HL-60 (cell line): ENCODE results near the genes PWP2, PFKL, KRTAP10-7 and PTTG1IP.

DNA sequence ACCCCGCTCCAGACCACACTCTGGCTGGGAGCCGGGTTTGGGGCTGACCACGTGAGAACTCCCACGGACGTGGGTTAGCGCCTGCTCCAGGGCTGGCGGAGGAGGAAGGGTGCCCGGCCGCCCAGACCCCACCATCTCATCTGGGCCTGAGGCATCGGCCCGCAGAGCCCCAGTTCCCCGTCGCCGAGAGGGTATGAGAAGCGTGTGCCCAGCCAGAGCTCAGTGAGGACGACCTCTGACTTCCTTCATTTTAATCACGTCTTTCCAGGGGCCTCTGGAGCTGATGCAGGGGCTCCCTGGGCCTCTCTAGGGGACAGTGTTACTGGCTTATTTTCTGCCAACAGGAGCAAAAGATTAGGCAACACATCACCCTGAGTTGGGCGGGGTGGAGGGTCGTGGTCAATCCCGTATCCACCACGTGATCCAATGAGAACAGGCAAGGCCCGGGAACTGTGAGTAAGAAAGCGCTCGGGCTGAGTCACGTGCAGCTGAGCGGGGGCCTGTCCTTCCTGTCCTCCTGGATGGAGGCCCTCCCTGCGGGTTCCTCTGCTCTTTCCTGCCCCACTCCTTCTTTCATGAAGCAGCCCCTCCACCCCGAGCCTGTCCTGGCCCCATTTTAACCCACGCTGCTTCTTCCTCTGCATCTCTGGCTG lies 81.0 kb downstream of the SIK1 start:
- RRBS: 42% methylated on average over 6 of the region's 29 CpGs

- RRBS: no CpG with 5 or more reads among the region's 21 CpGs
Measured at GRCh38 chr21:43348893-43349468, 78.0 kb downstream of the SIK1 start.

DNA sequence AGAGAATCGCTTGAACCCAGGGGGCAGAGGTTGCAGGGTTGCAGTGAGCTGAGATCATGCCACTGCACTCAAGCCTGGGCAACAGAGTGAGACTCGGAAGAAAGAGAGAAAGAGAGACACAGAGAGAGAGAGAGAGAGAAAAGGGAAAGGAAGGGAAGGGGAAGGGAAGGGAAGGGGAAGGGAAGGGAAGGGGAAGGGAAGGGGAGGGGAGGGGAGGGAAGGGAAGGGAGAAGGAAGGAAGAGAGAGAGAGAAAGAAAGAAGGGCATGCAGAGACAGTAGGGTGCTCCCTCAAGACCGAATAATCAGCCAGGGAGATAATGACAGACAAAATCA lies 6.3 kb downstream of the HSF2BP start:
- RRBS: no CpG with 5 or more reads among the region's 3 CpGs

DNA sequence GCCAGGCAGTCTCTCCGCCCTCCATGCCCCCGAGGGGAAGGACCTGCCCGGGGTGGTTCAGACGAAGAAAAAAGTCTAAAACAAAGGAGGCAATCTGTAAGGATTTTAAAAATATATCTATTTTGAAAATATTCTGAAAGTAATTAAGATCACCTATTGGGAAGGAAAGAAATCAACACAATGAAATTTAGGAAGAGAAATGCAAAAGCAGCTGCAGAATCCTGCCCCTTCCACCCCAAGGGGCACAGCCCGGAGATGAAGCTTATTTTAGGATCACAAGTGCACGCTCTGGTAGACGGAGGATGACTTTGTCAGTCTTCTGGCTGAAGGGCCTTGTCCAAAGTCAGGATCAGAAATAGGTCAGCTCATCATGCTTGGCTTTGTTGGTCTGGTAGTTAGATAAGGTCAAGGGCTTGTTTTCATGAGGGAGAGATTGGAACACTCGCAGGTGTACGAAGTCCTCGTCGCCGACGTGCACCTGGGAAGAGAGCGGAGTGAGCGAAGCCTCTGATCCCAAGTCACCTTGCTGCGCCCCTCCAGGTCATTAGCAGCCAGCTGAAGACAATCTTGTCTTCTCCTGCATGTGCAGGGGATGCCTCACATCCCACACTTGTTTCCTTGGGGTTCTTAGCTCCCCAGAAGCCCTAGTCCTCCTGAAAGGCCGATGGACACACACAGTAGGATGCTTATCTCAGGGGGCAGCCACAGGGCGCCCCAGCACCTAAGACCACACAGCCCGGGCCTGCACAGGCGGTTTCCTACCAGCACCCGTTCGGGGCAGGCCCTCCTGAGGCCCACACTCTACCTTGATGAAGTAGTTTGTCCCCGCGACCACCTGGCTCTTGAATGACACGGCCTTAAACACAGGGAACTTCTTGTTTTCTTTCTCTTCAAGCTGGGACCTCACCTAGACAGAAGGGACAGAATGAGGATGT lies 2.0 kb downstream of the CSTB start:
- RRBS: no CpG with 5 or more reads among the region's 25 CpGs

- RRBS: no CpG with 5 or more reads among the region's 4 CpGs
Measured at GRCh38 chr21:43782558-43783189, 6.6 kb upstream of the CSTB start.

DNA sequence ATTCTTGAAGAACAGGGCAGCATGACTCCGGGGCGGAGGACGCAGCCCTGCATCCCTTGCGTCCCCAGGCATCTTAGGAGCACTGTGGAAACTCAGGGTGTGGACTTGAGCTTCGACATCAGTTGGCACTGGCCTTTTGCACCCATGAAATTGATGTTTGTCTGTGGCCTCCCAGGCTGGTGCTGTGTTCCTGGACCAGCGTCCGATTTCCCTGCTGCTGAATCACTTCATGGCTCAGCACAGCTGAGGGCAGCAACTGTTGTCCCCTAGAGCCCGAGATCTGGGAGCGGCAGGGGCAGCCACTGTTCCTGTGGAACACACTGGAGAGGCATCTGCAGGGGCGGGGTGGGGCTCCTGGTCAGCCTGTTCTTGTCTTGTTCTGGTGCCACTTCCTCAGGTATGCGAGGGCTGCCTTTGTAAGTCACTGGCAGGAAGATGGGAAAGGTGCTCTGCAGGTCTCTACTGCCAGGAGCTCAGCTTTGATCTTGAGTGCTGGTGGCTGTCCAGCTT lies 15.0 kb downstream of the AGPAT3 start:
- RRBS: no CpG with 5 or more reads among the region's 11 CpGs

- RRBS: 97% methylated on average over 4 of the region's 18 CpGs
Measured at GRCh38 chr21:43972883-43973512, 39.1 kb upstream of the TRAPPC10 start.

DNA sequence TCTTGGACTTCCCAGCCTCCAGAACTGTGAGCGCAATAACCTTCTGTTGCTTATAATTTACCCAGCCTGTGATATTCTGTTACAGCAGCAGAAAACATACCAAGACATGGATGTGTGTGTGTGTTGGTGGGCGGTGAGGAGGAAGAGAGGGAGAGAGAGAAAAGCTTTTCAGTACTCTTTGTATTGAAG lies 23.1 kb downstream of the TRAPPC10 start:
- RRBS: no CpG with 5 or more reads among the region's 2 CpGs

DNA sequence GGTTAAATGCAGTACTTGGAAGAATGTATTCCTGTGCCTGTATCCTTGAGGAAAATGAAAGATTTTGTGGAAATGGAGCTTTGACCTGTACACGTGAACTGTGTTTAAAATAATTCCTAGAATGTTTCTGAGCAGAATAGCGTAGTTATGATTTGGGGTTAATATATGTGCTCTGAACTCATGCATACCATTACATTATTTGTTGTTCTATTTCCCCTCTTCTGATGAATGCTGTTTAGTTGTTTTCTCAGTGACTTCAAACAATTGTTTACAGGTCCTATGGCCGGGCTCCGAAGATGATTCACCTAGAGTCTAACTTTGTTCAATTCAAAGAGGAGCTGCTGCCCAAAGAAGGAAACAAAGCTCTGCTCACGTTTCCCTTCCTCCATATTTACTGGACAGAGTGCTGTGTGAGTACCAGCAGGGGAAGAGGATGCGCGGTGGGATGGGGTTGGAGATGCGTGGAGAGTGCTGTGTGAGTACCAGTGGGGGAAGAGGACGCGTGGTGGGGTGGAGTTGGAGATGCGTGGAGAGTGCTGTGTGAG lies 25.5 kb downstream of the TRAPPC10 start:
- RRBS: no CpG with 5 or more reads among the region's 11 CpGs

DNA sequence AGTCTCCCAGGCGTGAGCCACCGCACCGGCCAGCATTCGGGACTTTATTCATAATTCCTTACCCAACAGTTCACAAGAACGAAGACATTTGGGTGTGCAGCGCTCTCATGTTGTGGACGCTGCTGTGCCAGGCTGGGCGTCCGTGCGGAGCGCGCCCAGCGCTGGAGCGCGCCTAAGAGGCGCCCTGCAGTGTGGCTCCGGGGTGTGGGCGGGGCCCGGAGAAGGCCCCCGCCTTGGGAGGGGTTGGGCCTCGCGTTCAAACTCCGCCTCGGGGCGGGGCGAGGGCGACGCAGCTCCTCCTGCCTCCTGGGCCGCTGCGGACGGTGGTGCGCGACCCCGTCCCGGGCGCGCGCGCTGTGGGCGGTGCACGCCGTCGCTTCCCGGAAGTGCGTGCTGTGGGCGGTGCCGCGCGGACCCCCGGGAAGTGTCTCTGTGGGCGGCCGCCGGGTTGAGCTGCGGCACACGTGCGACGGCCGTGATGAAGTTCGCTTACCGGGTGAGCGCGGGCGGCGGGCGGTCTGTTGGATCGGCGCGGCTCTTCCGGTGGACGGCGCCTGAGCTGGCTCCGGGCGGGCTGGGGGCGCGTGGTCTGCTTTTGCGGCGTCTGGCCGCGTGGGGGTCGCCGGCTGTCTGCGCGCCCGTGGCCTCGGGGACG lies at the start of gene PWP2:
Gene PWP2 (plus strand): TSS at position 461 of the 655 bp plus-strand sequence.
- RRBS: 3% methylated on average over 54 of the region's 86 CpGs

- RRBS: no CpG with 5 or more reads among the region's 13 CpGs
Measured at GRCh38 chr21:44293821-44294020, 6.1 kb upstream of the PFKL start.

DNA sequence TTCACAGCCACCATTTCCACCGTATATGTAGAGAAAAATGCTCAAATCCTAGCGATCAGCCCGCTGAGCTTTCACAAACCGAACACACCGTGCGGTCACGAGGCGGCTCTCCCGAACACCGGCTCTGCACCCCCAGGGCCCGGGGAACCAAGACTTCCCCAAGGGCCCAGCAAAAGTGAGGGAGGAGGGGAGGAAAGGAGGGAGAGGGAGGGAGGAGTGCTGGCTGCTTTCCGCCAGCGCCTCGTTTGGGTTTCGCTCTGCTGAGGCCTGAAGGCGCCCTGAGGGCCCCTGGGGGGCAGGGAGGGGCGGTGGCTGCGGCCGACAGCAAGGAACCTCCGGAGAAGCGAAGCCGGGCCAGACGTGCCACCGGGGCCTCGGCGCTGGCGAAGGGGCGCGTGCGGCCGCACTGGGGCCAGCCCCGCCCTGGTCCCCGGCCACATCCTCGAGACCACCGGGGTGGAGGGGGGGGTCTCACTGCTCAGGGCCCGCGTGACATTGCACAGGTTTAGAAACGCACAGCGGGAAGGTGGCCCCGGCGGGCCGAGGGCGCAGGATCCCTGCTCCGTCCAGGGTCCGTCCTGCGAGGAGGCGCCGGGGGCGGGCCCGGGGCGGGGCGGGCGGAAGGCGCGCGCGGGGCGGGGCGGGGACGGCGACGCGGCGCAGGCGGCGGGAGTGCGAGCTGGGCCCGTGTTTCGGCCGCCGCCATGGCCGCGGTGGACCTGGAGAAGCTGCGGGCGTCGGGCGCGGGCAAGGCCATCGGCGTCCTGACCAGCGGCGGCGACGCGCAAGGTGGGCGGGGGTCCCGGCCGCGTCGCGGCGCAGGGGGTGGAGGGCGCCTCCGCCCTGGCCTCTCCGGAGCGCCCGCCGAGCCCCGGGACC lies at the start of gene PFKL:
Gene PFKL (plus strand): TSS at position 652 of the 879 bp plus-strand sequence.
- RRBS: 2% methylated on average over 32 of the region's 99 CpGs

GRCh38 chr21:44438492-44438807 lies 16.9 kb upstream of the LRRC3 start:
- RRBS: 78% methylated on average over 3 of the region's 16 CpGs

DNA sequence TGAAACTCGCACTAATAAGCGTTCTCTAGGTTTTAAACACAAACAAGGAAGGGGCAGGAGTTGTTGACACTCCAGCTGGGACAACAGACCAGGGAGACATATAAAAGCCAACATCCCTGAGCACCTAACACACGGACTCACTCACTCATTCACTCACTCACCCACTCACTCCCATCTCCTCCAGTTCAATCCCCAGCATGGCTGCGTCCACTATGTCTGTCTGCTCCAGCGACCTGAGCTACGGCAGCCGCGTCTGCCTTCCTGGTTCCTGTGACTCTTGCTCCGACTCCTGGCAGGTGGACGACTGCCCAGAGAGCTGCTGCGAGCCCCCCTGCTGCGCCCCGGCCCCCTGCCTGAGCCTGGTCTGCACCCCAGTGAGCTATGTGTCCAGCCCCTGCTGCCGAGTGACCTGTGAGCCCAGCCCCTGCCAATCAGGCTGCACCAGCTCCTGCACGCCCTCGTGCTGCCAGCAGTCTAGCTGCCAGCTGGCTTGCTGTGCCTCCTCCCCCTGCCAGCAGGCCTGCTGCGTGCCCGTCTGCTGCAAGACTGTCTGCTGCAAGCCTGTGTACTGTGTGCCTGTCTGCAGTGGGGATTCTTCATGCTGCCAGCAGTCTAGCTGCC lies at the start of gene KRTAP10-7:
Gene KRTAP10-7 (plus strand): TSS at position 173 of the 621 bp plus-strand sequence.
- RRBS: no CpG with 5 or more reads among the region's 18 CpGs

GRCh38 chr21:44710699-44711417 lies 514 bp downstream of the TSPEAR start:
- RRBS: 7% methylated on average over 8 of the region's 27 CpGs

- RRBS: 2% methylated on average over 26 of the region's 101 CpGs
Measured at GRCh38 chr21:44873211-44873954, at the start of gene PTTG1IP. TSS of gene PTTG1IP (minus strand) at chr21:44873690.

DNA sequence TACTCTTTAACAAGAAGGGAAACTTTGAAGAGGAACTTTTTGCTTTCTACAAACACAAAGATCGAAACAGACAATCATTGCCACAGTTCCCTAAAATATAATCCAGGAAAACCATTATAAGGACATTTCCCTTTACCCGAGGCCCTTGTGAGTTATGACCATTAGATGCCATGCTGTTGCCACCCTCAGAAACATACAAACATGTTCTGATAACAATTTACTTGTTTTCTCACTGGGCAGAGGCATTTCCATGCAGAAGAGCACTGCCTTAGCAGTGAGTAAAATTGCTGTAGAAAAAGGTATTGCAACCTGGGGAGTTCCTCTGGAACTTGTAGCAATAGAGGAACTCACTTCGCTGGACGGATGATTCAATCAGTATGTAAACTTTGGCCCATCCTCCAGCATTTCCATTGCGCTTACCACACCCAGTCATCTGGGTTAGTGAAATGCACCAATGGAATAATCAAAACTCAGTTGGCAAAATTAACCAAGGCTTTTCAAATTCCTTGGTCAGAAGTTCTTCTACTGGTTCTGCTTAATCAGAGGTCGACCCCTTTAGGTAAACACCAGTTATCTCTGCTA lies 5.1 kb upstream of the PTTG1IP start:
- RRBS: no CpG with 5 or more reads among the region's 6 CpGs

GRCh38 chr21:44908392-44908899 lies 12.3 kb downstream of the ITGB2 start:
- RRBS: no CpG with 5 or more reads among the region's 12 CpGs

GRCh38 chr21:44913164-44913936 lies 7.3 kb downstream of the ITGB2 start:
- RRBS: no CpG with 5 or more reads among the region's 12 CpGs

DNA sequence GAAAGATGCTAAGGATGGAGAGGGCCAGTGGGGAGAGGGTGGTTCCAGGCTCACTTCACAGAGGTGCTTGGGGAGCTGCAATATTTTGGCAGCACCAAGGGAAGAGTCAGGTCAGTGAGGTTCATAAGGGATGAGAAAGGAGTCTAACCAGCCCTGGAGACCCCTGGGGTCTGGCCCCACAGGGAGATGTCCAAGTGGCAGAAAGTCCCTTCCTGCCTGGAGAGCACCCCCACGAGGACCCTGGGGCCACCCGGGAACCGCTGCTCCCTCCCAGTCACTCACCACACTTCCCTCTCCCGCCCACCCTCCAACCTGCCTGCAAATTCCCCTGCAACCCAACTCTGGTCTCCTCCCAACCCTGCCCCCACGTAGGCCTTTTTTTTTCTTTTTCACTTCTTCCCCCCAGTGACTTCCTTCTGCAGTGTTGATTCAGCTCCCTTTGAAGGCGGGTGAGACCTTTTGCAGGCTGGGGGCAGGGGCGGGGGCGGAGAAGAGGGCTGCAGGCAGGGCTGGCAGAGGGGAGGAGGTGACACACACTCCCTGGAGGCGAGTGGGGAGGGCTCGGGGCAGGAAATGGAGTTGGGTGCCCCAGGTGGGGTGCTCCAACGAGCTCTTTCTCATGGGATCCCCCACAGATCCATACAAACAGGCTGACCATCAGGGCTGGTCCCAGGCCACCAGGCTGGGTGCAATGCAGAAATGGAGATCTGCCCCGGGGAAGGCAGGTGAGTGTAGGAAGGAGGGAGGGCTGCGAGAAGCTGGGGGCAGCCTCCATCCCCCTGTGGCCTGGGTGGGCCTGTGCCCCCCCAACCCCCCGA lies 6.7 kb upstream of the ITGB2 start:
- RRBS: no CpG with 5 or more reads among the region's 14 CpGs